Thoracic aorta endothelial cell (primary cell): Measurements from ENCODE around the genes ETV1 and LRRC72.

DNA sequence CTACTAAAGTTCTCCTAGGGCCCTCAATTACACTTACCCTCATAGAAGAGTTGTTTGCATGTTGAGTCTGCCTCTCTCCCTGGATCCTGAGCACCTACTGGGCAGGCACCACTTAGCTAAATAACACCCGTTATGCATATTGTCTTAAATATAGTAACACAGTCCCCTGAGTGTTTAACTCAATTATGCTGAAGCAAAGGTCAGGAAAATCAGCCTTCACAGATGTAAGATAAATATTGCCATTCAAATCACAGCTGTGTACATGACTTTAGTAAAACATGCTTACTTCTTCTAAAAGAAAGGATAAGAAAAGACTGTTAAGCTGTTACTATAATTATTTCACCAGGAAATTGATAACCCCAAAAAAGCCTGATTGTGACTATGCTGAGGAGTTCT lies 700.2 kb downstream of the NDUFA4 start:
- CAGE, long polyA plus RNA = no peak

- CAGE, long polyA plus RNA = no peak
These were observed 221.3 kb downstream of the NDUFA4 start for GRCh38 chr7:10718720-10718919.

DNA sequence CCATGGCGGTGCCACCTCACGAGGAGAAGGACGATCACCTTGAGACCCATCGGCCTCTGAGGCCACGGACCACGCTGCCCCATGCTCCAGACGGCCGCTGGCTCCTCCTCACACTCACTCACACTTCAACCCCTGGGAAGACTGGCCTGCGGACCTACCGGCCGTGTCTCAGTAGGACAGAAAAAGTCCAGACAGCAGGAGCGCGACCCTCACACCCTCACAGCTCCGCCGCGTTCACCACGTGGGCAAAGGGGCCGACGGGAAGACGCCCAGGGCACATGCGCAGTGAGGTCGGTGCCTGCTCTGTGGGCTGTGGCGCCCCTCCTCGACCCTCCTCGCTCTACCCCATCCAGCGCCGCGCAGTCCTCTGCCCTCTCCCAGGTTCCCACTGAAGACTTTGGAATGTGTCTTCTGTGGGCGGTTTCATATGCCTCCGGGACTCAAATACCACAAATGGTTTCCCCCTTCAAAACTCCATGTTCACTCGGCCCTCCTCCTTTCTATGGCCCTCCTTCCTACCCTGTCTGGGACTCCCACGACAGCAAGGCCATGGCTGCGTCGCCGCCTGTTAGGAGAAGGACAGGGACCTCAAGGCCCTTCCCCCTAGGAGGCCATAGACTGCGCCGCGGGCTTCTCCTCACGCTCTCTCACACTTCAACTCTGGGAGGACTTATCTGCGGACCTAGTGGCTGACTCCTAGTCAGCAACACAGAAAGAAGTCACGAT lies 160.1 kb downstream of the NDUFA4 start:
- CAGE, long polyA plus RNA = no peak

DNA sequence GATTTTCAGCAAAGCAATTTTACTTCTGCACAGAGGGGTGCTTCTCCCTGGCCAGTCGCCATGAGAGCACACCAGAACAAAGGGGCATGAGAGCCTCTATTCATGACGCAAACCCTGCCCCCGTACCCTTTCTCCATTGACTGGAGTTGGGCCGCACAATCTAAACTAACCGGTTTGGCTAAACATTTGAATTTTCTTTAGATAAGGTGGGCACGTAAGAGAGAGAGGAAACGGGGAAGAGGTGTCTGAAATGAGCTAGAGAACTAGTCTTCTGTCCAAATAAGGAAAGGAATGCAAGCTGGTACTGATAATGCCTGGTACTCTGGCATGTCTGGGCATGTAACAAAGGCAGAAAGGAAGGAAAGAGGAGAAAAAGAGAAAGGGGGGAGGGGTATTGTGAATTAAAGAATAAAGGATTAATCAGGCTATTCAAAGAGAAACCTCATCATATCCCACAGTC lies 13.2 kb upstream of the SCIN start:
- CAGE, long polyA plus RNA = no peak

DNA sequence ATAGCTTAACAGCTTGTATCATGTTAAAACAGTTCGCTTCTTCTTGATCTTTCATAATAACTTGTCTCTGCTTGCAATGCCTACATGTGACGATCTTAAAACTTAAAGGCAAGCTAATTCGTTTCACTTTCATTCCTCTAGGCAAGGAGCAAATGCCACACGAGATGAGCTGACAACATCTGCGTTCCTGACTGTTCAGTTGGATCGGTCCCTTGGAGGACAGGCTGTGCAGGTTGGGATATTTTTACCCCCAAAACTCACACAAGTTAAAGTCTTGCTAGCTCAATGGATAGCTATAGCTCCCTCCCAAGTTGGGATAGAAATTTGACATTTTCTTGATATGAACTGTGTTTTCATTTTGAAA lies 51.5 kb upstream of the ARL4A start:
- CAGE, long polyA plus RNA = no peak

DNA sequence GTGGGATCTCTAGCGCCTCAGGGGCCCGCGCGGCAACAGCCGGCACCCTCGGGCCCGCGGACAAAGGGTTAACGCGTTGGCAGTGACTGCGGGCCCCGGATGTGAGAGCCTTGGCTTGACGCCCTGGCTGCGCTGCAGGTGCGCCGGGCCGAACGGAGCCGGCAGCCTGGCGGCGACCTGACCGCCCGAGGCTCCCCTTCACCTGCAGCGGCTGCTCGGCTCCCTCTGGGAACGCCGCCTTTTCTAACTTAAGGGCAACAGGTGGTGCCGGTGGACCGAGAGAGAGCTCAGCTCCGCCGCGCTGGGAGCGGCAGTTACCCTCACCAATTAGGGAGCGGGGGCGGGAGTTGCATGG lies 281 bp upstream of the ARL4A start:
- CAGE, long polyA plus RNA = no peak

DNA sequence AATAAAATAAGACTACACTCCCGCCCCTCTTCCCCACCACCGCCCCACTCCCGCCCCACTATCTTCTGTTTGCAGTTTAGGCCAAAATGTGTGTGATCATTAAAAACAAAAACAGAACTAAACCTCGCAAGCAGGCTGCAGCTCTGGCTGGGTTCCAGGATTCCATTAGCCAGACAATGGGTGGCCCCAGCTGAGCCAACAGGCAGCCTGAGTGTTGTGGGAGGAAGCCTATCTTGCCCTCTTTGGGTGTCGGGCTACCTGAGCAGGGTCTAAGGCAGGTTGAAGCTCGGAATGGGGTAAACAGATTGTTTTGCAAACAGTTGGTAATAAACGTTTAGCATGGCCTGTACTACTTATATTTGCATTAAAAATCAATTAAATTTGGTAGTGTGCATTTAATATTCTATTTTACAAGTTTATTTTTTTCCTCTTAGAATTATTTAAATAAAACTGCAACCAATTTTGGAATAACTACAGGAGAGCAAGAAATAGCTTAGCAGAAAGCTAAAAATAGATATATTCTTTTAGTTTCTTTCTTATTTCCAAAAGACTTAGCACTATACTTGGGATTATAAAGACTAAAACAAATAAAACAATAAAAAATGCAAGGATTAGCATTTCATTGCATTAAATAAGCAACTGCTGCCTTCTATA lies 41.9 kb downstream of the ARL4A start:
- CAGE, long polyA plus RNA = no peak

DNA sequence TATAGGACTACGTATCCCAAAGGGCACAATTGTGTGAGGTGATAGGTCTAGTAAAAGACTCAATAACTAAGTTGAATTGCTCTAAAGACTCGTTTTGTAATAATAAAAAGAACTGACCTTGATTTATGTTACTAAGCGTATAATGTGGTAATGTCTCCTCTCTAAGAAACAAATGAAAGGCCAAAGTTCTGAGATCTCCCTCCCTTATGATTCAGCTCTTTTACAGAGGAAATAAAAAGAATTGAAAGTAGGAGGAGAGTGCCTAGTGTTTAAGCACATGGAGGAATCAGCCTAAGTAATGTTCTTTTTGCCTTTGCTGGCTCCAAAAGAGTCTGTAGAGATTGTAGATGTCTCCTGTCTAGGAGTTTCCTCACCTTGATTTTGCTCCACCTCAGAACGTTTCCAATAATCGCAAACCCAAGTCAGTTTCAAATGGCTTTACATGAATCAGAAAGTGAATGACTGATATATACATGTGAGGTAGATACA lies 98.1 kb downstream of the ARL4A start:
- CAGE, long polyA plus RNA = no peak

- CAGE, long polyA plus RNA = no peak
These were observed at the start of gene ETV1 for GRCh38 chr7:13989300-13990026. Gene ETV1, minus strand, starts transcription at chr7:13989666.

DNA sequence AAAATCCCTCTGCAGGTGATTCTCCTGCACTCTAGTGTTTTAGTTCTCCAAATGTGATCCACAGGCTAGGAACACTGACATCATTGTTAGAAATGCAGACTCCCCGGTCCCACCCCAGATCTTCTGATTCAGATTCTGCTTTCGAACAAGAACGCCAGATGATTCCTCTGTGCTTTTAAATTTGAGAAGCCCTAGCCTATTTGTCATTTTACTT lies 165.4 kb upstream of the ETV1 start:
- CAGE, long polyA plus RNA = no peak

- CAGE, long polyA plus RNA = no peak
These were observed 231.0 kb downstream of the DGKB start for GRCh38 chr7:14671540-14671873.

GRCh38 chr7:14836405-14836910 lies 66.1 kb downstream of the DGKB start:
- CAGE, long polyA plus RNA = no peak

- CAGE, long polyA plus RNA = no peak
These were observed 165.3 kb downstream of the AGMO start for GRCh38 chr7:15396504-15396910.

DNA sequence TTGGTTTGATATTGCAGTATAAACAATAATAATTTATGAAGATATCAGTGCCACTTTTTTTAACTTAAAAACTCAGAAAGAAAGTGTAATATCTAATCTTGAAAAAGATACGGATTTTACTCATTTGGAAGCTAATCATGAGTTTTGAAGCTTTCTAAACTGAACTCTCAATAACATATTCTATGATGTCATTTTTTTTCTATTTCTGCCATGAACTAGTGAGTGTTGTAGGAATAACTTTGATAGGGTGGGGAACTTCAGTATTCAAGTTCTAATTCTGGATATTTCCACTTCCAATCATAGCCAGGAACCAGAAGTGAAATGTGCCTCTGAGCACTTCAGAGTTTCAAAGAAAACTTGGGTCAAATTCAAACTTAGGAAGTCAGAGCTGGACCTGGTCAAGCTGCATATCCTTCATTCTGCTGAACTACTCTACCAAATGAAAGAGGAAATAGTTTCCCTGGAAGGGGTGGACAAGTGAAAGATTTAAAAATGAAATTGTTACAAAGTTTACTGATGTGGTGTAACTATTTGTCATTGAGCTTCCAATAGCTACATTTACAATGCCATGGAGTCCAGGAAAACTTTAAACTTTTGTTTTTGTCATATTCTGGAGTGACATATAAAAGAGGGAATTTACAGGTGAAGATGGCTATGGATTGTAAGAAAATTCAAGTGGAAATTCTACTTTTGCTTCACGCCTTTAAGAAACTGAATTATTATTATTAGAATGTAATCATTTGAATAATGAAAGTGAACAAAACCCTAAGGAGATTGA lies 744 bp downstream of the AGMO start:
- CAGE, long polyA plus RNA = no peak

DNA sequence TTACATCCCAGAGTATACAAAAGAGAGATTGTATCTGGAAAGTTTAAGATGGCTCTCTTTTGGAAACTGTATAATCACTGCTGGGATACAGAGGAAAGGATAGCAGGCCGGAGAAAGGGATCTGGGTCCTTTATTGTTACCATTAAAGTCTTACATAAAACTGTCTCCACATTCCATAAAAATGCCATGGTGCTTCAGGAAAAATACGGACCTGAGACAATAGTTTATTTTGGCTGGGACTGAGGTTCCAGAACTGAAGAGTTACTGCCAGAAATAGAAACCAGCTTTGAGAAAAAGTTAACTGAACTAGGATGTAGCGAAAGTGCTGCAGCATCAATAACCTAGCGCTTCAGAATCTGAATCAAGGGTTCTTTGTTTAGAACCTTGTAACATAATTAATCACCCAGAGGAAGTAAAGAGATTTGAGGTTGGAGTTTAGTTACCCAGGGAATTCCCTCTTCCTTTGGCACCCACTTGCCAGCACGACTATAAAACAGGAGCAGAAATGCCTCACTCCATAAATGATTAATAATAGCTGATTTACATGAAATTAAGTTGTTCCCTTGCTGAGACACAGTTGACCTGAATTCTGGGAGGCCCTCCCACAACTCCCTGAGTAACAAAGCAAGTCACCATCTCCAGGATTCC lies 37.9 kb downstream of the MEOX2 start:
- CAGE, long polyA plus RNA = no peak

GRCh38 chr7:15667859-15668323 lies 18.6 kb downstream of the MEOX2 start:
- CAGE, long polyA plus RNA = no peak

GRCh38 chr7:16526389-16527130 lies at the start of gene LRRC72:
Gene LRRC72, plus strand, starts transcription at chr7:16526825.
- CAGE, long polyA plus RNA = no peak

- CAGE, long polyA plus RNA = no peak
These were observed 28.2 kb downstream of the LRRC72 start for GRCh38 chr7:16554725-16555311.

DNA sequence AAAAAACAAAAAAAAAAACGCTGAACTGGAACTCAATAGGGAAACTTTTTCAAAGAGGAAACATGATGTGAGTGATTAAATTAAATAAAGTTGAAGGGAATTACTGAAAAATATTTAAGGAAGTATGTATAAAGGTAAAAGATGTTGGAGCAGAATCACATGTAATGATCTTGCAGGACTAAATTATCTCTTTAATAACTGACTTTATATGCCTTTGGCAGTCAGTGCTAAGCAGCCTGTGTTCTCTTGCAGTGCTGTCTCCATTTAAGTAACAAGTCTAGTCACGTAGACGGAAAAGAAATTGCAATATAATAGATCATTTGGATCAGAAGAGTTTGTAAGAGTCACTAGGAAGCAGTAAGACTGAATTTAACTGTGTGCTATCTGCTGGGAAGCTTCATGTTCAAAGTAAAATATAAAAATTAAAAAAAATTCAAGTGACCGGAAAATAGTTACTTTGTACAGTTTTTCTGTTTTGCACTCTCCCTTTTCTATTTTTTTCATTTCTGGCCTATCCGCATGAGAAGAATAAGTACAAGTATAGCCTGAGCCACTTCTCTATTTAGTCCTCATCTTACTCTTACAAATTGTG lies 21.4 kb downstream of the BZW2 start:
- CAGE, long polyA plus RNA = no peak

GRCh38 chr7:16704221-16705173 lies 49.1 kb upstream of the TSPAN13 start:
- CAGE, long polyA plus RNA = no peak